Mesenchymal stem cell of adipose (primary cell): Measurements from ENCODE around the genes PIK3CB, PRR23C and ZBTB38.

- CAGE, long polyA plus RNA, result no peak
Measured at GRCh38 chr3:138834159-138835198, at the start of gene PIK3CB. Gene PIK3CB, minus strand, starts transcription at chr3:138834928.

DNA sequence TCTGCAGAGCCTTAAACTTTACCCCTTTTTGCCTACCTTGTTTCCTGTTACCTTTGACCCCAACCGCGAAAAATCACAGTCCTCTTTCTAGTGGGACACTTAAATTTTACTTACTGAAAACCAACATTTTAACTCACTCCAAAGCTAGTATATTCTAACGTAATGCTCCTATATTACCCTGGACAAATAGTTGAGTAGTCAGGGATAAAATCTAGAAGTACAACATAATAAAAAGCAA is 707 bp upstream of the PIK3CB start:
- CAGE, long polyA plus RNA, result no peak

DNA sequence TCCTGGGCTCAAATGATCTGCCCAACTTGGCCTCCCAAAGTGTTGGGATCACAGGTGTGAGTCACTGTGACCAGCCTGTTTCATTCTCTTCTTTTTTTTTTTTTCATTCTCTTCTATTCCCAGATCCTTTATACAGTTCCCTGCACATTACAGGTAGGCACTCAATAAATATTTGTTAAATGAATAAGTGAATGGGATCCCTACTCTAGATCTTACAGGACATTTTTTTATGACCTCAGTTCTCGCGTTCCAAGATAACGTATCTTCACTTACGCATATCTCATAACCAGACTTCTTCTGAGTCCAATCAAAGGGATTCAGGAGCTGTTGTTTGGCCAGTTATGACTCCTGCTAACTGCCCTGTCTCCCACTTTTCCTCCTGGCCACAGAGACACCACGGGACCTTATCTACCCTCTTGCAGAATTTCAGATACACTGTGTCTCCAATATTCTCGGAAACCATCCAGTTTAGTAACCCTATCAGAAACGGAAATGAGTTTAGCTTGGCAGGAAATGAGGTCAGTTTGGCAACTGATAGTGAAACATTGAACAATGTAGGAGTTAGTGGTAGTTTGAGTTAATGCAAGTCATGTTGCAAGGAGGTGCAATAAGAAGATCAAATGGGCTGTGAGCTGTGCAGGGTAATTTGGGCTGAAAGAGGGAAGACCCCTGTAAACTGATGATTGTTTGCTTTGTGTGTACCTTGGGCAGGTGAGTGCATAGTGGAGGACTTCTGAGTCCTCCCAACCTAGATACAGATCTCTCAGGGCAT is 41.0 kb upstream of the PIK3CB start:
- CAGE, long polyA plus RNA, result no peak

- CAGE, long polyA plus RNA, result no peak
Measured at GRCh38 chr3:138948528-138949695, 1.9 kb downstream of the FOXL2NB start.

GRCh38 chr3:139044748-139044952 is at the start of gene PRR23C:
Gene PRR23C, minus strand, starts transcription at chr3:139044892.
- CAGE, long polyA plus RNA, result no peak

- CAGE, long polyA plus RNA, result no peak
Measured at GRCh38 chr3:139202152-139202820, 141.5 kb upstream of the MRPS22 start.

DNA sequence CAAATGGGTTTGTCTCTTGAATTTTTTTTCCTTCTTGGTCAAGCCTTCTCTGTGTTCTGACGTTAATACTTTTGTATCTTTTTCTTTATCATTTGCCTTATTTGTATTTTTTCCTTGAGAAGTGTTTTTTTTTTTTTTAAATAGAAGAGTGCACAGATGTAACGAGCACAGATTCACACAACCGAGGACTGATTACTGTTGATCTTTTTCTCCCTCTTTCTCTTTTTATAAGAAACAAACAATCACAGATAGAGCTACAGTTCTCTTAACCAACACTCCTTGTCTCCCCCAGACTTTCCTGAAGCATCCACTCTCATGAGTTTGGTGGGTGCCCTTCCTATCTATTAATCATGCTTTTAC is 104.5 kb upstream of the MRPS22 start:
- CAGE, long polyA plus RNA, result no peak

- CAGE, long polyA plus RNA, result no peak
Measured at GRCh38 chr3:139302166-139302946, 41.5 kb upstream of the MRPS22 start.

GRCh38 chr3:139538722-139539204 is 779 bp downstream of the RBP1 start:
- CAGE, long polyA plus RNA, result no peak

GRCh38 chr3:139591251-139591533 is 51.6 kb upstream of the RBP1 start:
- CAGE, long polyA plus RNA, result no peak

- CAGE, long polyA plus RNA, result no peak
Measured at GRCh38 chr3:140708932-140709325, 31.1 kb downstream of the TRIM42 start.

- CAGE, long polyA plus RNA, result no peak
Measured at GRCh38 chr3:140980315-140981672, 39.2 kb downstream of the SLC25A36 start.

DNA sequence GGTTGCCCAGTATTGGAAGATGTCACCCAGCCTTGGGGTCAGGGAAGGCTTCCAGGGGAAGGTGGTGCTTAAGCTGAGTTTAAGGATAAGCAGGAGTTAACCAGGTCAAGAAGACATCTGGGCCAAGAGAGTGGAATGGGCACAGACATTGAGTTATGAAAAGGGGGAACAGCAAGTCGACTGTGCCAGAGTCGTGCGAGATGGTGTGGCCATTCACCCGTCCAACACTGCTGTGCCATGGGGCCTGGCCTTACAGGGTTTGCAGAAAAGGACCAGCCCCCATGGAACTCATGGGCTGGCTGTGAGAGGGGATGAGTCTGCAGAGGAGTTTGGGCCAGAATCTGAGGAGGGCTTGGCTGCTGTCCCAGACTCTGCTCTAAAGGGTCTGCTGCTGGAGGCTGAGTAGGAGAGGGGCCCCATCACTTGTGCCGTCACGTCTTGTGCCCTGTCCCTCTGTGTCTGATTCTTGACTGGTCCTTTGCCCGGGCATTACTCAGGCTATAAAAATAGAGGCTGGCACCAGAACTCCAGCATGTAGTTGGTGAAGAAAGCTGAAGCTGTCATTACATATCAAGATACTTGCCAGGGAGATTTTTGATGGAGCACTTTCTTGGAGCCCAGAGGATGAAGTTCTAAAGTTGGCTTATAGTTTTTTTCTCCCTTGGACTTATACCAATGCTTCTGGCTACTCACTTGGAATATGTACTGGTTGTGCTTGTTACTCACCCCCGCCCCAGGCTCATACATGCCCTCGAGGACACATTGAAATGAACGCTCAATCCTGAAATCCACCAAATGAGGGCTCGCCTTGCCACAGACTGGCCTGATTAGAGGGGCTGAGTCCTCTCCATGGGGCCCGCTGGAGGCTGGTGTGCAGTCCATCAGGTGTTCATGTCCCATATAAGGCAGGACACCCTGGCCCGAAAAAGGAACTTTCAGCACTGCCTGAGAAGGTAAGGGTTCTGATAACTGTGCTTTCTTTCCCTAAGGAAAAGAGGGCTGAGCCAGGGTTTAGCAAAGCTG is 10.2 kb downstream of the PXYLP1 start:
- CAGE, long polyA plus RNA, result no peak

GRCh38 chr3:141313369-141313776 is 54.9 kb upstream of the ZBTB38 start:
- CAGE, long polyA plus RNA, result no peak

DNA sequence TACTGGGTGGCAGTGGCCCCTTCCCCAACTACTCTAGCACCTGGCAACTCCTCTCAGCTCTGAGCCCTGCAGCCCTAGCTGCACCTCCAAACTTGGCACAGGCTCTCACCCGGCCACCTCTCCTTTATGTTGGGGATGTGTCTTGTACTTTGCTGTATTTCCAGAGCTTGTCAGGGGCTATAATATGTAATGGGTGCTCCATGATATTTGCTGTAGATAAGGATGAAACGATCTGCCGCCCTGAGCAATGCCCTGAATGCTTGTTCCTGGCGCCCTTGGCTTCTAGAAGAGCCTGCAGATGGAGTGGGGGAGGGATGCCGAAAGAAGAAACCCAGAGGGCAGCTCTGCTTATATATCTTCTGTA is 35.9 kb upstream of the ZBTB38 start:
- CAGE, long polyA plus RNA, result no peak

GRCh38 chr3:141367948-141369157 is at the start of gene ZBTB38:
Gene ZBTB38, plus strand, starts transcription at chr3:141368504.
- CAGE, long polyA plus RNA, result no peak

- CAGE, long polyA plus RNA, result no peak
Measured at GRCh38 chr3:141407032-141407627, 38.8 kb downstream of the ZBTB38 start.

GRCh38 chr3:141412726-141413776 is 44.7 kb downstream of the ZBTB38 start:
- CAGE, long polyA plus RNA, result no peak

GRCh38 chr3:141441109-141441872 is 45.5 kb upstream of the RASA2 start:
- CAGE, long polyA plus RNA, result no peak

DNA sequence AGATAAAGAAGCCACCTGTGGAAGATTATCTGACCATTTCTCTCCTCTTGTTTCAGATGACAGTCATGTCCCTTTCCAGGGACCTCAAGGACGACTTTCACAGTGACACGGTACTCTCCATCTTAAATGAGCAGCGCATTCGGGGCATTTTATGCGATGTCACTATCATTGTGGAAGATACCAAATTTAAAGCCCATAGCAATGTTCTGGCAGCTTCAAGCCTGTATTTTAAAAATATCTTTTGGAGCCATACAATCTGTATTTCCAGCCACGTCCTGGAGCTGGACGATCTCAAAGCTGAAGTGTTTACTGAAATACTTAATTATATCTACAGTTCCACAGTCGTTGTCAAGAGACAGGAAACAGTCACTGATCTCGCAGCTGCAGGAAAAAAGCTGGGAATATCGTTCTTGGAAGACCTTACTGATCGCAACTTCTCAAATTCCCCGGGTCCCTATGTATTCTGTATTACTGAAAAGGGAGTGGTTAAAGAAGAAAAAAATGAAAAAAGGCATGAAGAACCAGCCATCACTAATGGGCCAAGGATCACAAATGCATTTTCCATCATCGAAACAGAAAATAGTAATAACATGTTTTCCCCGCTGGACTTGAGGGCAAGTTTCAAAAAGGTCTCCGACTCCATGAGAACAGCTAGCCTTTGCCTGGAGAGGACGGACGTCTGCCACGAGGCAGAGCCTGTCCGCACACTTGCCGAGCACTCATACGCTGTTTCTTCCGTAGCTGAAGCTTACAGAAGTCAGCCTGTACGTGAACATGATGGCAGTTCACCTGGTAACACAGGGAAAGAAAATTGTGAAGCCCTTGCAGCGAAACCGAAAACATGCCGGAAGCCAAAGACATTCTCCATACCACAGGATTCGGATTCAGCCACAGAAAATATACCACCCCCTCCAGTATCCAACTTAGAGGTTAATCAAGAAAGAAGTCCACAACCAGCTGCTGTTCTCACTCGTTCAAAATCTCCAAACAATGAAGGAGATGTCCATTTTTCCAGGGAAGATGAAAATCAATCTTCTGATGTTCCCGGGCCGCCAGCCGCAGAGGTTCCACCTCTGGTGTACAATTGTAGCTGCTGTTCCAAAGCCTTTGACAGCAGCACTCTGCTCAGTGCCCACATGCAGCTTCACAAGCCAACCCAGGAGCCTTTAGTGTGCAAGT is 44.1 kb upstream of the RASA2 start:
- CAGE, long polyA plus RNA, result no peak